ENCODE data around the genes ASGR2, ACADVL, TNK1, FGF11 and FXR2.

DNA sequence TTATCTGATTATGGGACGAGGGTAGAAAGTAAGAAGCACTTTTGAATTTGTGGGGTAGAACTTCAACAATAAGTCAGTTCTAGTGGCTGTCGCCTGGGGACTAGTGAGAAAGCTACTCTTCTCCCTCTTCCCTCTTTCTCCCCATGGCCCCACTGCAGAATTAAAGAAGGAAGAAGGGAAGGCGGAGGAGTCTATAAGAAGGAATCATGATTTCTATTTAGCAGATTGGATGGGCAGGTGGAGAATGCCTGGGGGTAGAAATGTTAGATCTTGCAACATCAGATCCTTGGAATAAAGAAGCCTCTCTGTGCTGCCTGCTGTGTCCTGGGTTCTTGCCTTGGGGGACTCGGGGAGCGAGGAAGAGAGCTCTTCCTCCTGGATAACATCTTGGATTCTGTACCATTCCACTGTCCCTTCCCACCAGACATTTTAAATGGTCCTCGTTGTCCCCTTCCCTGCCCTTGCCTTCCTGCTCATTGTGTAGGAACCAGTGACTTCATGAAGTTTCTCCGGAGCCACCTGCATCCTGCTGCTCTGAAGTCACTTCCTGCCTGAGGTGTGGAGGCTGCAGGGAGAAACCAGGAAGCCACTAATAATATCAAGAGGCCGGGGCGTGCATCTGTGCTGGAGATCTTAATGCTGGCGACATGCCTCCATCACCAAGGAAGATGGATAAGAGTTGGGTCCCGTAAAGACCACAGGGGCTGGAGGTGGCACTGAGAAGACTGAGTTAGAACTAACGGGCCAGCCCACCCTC, 6.3 kb upstream of the SLC16A13 start:
- PRO-cap, result no peak

DNA sequence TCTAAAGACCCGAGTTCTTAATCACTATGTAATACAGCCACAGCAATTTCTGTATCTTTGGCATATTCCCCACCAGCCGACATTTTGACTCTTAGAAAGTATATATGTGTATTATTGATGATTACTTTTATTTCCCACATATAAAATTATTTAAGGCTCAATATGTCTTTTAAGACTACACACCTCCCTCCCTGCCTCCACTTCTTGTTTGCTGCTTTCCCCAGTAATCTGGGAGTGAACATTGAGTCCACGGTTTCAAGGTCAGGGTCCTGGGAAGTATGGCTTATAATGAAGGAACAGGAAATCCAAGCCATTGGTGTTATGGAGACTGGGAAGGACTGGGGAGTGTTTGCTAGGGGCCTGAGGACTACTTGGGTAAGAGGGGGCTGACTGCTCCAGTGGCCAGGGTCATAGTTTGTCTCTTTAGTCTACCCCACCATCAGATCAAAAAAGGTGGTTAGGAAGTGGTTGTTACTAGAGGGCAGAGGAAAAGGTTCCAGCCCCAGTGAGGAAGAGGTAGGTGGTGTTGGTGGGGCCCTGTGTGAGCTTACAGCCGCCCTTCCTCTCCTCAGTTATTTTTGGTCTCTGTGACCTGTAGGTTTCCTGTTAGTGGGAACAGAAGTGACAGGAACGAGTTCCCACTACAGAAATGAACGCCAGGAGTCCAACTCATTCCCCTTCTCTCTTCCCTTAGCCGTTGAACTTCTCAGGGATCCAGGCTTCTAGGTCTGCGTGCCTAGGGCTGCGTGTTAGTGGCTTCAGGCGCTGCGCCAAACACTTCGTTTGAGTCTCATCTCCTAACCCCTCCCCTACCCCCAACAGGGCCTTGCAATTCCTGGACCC, 755 bp upstream of the SLC16A13 start:
- PRO-cap, result no peak

- PRO-cap, result no peak
Observed at GRCh38 chr17:7058783-7059410, 15.0 kb upstream of the SLC16A11 start.

DNA sequence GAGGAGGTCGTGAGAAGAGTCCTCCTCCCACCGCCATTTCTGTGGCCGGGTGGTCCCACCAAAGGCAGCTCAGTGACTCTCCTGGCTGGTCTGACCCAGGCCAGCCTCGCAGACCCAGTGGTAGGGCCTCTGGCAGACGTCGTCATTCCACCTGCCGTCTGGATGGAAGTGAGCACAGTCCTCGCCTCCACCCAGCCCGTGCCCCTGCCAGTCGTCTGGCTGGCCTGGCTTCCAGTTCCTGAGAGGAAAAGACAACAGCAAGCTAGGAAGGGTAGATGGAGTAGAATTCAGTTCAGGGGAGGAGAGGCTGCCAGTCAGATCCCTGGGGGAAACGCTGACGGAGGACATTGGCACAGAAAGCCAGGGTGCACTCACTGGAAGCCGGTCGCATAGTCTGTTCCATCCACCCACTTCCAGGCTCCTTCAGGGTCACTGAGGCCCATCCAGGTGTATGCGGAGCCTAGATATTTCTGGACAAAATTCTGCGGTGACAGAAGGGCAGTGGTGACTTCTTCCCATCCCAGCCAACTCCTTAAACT, 5.0 kb downstream of the CLEC10A start:
- PRO-cap, result no peak

DNA sequence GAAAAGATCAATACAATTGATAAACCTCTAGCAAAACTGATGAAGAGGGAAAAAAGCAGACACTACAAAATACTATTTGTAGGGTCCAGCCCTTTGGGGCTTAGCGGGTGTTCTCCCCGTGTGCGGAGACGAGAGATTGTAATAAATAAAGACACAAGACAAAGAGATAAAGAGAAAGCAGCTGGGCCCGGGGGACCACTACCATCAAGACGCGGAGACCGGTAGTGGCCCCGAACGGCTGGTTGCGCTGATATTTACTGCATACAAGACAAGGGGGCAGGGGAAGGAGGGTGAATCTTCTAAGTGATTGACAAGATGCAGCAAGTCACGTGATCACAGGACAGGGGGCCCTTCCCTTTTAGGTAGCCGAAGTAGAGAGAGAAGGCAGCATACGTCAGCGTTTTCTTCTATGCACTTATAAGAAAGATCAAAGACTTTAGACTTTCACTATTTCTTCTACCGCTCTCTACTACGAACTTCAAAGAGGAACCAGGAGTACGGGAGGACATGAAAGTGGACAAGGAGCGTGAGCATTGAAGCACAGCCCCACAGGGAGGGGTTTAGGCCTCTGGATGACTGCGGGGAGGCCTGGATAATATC, 11.3 kb upstream of the CLEC10A start:
- PRO-cap, result no peak

GRCh38 chr17:7114493-7115524, at the start of gene ASGR2:
Gene ASGR2, minus strand, starts transcription at chr17:7114822.
- PRO-cap, result bidirectional peak, plus-strand start at chr17:7115169, minus-strand start at chr17:7115032

DNA sequence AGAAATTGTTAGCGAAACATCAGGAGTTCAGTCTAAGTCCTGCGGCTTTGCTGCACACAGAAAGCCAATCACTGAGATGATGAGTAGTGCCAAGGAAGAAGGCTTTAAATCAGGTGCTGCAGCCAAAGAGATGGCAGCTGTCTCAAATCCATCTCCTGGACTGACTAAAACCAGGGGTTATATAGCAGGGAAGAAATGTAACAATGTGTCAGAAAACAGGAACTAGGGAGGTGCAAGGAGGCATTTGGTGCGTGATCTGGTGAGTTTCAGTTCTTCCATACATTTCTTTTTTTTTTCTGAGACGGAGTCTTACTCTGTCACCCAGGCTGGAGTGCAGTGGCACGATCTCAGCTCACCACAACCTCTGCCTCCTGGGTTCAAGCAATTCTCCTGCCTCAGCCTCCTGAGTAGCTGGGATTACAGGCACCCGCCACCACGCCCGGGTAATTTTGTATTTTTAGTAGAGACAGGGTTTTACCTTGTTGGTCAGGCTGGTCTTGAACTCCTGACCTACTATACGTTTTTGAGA, 6.7 kb upstream of the ASGR2 start:
- PRO-cap, result unidirectional peak, minus-strand start at position 154 of the sequence

- PRO-cap, result bidirectional peak, plus-strand start at chr17:7219915, minus-strand start at chr17:7219791
Observed at GRCh38 chr17:7219359-7220088, at the start of gene ACADVL. Gene ACADVL, plus strand, starts transcription at chr17:7219938.

DNA sequence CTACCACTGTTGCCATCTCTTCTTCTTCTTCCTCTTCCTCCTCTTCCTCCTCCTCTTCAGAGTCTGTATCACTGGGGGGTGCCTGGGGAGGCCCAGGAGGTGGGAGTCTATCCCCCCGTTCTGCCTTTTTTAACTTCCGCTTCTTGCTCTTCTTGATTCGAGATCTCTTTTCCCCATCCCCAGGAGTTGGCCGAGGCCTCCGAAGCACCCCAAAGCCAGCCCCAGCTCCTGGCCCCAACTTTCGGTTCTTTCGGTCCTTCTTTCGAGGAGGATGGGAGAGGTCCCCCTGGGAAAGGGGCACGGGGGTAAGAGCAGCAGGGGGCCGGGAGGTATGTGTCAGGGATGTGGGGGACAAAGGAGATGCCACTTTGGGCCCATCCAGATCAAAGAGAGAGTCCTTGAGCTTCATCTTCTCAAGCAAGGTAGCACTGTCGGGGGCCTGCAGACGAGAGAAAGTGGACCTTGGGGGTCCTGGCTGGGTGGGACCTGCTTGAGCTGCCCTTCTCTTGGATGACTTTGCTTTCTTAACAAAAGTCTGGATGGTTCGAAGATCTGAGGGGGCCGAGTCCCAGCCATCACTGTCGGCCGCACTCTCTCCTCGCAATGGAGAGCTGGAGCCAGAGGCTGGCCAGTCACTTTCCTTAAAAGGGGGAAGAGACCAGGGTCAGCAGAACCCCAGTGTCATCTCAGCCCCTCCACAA, 2.0 kb upstream of the DVL2 start:
- PRO-cap, result no peak

DNA sequence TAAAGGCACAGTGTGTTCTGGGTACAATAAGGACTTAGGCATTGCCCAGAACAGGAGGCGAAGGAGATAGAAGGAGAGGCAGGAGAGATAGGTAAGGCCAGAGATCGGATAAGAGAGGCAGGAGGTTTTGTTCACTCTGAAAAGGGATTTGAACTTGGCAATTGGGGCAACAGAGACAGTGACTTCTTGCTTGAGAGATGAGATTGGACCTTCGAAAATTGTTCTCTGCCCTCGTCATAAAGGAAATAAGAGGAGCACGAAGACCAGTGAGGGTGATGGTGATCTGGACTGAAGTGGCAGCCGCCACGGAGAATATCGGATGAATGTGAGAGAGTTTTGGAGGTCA, 1.5 kb upstream of the SLC2A4 start:
- PRO-cap, result no peak

GRCh38 chr17:7328834-7329254, 291 bp downstream of the NEURL4 start:
- PRO-cap, result no peak

DNA sequence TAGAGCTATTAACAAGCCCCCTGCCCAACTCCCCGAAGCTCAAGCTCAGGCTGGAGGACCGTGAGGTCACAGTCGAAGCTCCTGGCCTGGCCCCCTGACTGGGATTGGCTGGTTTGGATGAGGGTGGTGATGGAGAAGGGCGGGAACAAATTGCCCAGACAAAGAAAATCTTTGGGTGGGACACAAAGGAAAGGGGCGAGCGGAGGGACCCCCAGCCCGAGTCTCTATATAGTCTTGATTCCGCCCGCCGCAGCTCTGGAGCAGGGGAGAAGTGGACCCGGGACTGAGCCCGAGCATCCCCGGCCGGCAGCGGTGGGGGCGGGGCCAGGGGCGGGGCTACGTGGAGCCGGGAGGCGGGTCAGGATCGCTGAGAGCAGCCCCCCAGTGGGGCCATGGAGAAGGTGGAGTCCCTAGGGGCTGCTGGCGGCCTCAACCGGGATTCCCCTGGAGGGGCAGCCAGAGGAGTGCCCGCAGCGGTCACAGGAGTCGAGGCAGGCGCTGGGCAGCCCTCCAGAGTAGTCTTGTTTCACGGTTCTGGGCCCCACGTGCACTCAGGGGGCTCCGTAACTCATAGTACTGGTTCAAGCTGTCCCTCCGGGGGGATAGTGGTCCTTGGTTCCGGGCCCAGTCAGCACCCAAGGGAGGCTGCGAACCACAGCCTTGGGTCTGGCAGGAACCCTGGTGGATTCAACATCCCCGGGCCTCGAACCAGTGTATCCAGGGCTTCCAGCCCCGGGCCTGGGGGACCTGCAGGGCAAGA, 1.1 kb upstream of the NEURL4 start:
- PRO-cap, result bidirectional peak, plus-strand start at position 344 of the sequence, minus-strand start at position 42 of the sequence

- PRO-cap, result unidirectional peak, plus-strand start at chr17:7381091
Observed at GRCh38 chr17:7380722-7381823, at the start of gene TNK1. Gene TNK1, plus strand, starts transcription at chr17:7381089.

DNA sequence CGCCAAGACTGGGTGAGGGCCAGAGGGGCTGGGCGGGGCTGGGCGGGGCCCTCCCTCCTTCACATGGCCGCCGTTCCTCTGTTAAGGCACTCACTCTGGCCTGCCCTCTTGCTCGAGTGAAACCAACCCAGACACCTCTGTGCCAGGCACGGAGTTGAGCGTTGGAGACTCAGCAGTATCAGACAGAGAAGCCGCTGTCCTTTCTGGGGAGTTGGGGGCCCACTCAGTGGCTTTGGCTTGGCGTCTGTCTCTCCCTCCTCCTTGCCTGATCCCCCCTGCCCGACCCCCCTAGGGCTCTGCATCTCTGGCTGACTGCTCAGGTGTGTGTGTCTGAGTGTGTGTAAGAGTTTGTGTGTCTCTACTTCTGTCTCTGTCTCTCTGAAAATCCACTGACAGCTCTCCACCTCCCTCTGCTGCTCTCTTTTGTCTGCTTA, 4.0 kb upstream of the SPEM1 start:
- PRO-cap, result unidirectional peak, plus-strand start at position 185 of the sequence

DNA sequence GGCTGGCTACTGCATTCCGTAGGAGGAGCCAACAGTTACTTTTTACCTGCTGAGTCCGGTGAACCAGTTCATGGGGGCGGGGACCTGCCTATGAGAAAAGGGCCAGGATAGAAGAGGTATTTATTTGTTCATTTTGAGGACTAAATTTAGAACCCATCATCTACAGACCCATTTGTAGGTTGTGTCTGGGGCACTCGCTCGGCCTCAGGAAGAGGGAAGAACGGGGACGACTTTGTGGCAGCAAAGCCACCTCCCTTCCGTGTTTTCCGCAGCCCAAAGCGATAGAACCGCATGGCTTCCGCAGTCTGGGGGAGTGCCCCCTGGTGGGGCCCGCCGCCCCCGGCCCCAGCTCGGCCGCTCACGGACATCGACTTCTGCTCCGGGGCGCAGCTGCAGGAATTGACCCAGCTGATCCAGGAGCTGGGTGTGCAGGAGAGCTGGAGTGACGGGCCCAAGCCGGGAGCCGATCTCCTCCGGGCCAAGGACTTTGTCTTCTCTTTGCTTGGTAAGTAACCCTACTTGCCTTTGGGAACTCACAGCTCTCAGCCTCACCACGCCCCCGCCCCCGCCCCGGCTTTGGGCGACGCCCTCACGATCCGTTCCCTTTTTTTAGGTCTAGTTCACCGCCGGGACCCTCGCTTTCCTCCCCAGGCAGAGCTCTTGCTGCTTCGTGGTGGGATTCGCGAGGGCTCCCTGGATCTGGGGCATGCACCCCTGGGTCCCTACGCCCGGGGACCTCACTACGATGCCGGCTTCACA, 525 bp downstream of the TMEM102 start:
- PRO-cap, result unidirectional peak, plus-strand start at position 71 of the sequence

DNA sequence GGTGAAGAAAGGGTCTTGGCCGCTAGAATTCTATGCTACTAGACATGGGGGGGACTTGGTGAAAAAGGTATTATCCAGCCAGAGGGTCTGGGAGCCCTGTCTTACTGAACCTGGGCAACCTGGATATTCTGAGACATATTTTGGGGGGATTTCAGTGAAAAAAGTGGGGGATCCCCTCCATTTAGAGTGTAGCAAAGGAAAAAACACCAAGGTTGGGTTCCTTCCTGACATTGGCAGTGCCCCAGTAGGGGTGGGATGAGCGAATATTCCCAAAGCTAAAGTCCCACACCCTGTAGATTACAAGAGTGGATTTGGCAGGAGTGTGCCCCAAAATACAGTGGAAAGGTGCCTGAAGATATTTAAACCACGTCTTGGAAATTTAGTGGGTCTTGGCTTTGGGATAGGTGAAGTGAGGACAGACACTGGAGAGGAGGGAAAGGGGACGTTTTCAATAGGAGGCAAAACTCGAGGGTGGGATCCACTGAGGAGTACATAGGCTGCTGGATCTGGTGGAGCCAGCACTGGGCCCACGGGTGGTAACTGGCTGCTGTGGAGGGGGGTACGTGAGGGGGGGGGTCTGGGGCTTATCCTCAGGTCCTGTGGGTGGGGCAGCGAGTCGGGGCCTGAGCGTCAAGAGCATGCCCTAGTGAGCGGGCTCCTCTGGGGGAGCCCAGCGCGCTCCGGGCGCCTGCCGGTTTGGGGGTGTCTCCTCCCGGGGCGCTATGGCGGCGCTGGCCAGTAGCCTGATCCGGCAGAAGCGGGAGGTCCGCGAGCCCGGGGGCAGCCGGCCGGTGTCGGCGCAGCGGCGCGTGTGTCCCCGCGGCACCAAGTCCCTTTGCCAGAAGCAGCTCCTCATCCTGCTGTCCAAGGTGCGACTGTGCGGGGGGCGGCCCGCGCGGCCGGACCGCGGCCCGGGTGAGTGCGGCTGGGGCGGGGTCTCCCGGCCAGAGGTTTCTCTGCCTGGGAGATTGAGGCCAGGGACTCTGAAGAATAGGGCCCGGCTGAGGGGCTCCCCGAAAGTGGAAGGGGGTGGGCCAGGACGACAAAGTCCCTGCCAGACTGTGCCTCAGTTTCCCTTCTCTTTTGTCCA, at the start of gene FGF11:
Gene FGF11 (plus strand): TSS at position 614 of the 1,090 bp plus-strand sequence.
- PRO-cap, result no peak

GRCh38 chr17:7557056-7557682, 1.4 kb upstream of the TNFSF13 start:
- PRO-cap, result unidirectional peak, minus-strand start at chr17:7557407

- PRO-cap, result unidirectional peak, plus-strand start at chr17:7560491; bidirectional peak, plus-strand start at chr17:7560630, minus-strand start at chr17:7560526
Observed at GRCh38 chr17:7560196-7560765, 1.4 kb upstream of the SENP3 start.

DNA sequence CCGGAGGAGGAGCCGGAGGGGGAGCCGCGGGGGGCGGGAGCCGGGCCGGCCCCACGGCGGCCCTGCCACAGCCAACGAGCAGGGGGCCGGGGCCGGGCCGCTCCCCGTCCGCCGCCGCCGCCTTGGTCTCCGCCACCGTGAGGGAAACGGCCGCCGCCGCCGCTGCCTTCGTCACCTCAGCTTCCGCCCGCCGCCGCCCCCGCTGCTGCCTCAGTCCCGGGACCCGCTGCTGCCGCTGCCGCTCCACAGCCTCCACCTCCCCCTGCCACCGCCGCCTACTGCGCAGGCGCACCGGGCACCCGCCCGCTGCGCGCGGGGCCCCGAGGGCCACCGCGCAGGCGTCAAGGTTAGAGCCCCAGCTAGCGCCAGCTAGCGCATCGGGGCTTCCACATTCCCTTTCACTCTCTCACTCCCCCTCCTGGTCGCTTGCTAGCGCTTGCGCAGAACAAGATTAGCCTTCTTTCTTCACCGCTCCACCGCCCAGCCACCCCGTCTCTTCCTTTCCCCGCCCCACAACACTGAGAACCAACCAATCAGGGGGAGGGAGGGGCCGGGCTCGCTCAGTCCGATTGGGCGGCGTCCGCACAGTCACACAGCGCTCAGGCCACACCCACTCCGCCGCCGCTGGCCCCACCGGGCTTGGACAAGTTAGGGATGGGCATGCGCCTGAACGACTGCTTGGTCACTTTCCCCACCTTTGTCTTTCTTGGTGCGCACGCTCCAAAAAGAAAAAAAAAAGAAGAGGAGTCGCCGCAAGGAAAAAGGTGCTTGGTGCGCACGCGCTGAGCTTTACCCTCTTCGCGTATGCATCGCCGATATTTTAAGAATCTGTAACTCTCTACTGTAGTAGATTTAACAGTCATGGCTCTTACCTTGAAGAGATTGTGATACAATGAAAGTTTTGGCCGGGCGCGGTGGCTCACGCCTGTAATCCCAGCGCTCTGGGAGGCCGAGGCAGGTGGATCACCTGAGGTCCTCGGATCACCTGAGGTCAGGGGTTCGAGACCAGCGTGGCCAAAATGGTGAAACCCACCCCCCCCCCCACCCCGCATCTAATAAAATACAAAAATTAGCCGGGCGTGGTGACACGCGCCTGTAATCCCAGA, at the start of gene FXR2:
Gene FXR2 (minus strand): TSS at position 282 of the 1,106 bp plus-strand sequence.
- PRO-cap, result bidirectional peak, plus-strand start at position 74 of the sequence, minus-strand start outside the sequence; unidirectional peak, minus-strand start at position 264 of the sequence; bidirectional peak, plus-strand start at position 755 of the sequence, minus-strand start at position 393 of the sequence

GRCh38 chr17:7703099-7704072, 1.6 kb upstream of the EFNB3 start:
- PRO-cap, result no peak